Mesenchymal stem cell of Wharton's jelly (primary cell): ENCODE results near the gene CWF19L1.

- CAGE, long polyA plus RNA: no peak
Observed at GRCh38 chr10:97542947-97543499, 29.6 kb upstream of the ANKRD2 start.

GRCh38 chr10:97571601-97572144, 906 bp upstream of the ANKRD2 start:
- CAGE, long polyA plus RNA: no peak

GRCh38 chr10:97578086-97578545, 5.5 kb downstream of the ANKRD2 start:
- CAGE, long polyA plus RNA: no peak

GRCh38 chr10:97608839-97609917, 19.7 kb downstream of the C10orf62 start:
- CAGE, long polyA plus RNA: no peak

DNA sequence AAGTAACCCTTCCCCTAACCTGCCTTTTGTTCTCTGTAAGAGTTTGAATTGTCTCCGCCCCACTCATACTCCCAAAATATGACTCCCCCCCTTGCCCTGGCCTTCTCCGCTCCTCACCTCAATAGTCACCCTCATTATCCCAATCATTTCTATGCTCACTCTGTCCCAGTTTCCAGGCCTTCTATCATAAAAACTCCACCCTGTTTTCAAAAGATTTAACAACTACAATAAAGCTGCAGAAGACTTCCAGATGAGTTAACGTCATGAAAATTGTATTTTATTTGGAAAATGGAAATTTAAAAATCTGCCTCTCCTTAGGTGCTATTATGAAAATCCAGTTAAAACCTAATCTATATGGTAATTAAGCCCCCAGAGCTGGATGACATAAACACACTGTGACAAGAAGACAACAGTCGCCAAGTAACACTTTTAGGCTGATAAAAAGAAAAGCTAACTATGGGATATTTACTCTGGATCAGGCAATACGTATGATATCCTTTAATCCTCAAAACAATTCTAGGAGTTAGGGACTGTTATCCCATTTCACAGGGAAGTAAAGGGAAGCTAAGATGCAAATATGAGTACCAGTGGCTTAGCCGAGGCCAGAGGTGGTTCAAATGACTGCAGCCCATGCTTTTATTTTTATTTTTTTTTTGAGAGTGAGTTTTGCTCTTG, 4.4 kb downstream of the AVPI1 start:
- CAGE, long polyA plus RNA: no peak

DNA sequence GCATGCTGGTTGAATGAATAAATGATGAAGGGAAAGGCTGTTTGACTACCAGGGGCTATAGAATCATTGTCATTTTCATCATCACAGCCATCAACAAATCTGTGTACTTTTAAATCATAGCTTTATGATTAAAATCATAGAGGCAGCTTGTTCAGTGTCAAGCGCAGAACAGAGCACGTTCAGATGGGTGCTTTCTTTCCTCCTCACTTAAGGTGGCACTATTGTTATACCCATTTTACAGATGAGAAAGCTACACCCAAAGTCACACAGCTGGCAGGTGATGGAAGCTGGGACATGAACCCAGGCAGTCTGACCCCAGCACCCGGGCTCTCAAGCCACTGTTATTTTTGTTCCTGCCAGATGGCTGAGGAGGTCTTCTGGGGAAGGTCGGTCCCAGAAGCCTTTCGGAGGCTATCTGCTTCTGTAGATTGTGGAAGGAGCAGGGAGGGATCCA, 777 bp downstream of the AVPI1 start:
- CAGE, long polyA plus RNA: no peak

- CAGE, long polyA plus RNA: no peak
Observed at GRCh38 chr10:97891487-97892285, 42.0 kb downstream of the GOLGA7B start.

DNA sequence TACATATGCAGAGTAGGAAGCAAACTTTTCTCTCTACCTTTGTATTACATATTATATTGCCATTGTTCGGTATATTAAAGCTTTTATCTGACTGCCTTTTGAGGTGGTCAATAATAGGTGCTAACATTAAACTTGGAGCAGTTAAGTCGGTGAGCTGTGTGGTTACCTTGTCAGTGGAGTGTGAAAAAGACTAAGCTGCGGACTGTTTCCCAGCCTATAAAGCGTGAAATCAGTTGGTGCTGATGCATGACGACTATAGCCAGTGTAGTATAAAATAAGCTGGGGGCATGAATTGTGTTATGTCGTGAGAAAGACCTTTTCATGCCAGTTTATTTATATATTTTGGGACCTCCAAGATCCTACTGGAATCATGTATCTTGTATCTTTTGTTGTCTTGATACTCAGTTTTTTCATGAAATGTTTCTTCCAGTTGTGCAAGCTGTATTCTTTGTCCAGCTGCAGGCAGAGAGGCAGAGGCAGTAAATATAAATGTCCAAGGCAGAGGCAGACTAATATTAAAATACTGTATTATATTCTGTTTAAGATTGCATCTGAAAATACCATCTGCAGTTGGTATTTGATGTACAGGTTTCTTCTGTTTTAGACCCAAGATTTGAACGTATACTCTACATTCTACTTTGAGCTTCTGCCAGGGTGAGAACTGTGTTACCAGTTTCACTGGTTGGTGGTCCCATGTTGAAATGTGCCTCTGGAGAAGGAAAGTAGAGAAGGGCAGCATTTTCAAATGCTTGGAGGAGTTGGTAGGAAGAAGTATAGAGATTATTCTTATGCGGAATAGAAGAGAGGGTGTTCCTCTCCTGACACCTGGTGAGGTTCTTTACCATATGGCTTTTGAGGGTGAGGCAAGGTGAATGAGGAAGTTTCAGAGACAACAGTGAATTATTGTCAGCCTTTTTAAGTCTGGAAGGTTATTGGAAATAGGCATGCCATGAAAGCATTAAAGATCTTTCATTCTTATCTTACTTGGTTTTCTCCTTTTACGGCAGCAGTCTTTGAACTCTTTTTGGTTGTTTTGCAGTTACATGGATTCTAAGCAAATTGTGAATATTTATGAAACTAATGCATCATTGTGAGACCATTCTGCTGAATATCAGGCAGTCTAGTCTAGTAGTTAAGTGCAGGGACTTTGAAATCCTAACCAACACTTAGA, 34.1 kb downstream of the R3HCC1L start:
- CAGE, long polyA plus RNA: no peak

DNA sequence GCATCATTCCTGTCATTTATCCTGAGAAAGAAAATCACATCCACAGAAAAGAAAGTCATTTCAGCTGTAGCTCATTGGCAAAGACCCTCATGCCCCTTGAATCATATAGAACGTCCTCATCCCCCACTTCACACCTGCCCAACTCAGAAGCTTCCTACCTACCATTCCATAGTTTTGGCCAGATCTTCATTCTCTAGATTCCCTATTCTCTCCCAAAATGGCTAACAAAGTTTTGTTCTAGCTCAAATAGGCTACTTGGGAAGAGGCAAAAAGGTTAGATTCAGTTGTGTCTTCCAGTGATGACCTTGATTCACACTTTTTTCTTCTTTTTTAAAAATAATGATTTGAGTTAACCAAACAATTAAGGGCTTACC, 11.5 kb upstream of the HPS1 start:
- CAGE, long polyA plus RNA: no peak

GRCh38 chr10:98476593-98476850, 29.8 kb upstream of the HPS1 start:
- CAGE, long polyA plus RNA: no peak

DNA sequence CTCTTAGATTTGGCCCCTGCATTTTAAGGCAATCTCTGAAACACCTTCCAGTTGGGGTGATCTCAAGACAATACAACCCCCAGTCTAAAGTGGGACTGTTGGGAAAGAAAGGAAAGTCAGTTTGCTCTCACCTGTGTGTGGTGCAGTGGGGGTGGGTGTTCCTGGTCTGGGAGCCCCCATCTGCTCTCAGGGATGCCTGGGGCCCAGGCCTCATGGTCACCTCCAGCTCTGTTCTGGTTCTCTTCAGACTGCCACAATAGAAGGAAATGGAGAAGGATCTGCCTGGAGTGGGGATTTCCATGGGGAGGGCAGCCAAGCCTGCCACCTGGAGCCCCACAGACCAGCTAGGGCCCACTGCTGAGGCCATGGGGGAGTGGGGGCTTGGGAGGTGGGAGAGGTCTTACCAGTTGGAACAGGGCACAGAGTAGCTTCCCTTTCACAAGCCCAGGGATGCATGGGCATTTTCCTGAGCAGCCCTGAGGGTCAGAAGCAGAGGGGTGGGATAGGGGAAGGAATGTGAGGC, 6.5 kb upstream of the NKX2-3 start:
- CAGE, long polyA plus RNA: no peak

GRCh38 chr10:99530416-99530667, 2.4 kb upstream of the NKX2-3 start:
- CAGE, long polyA plus RNA: no peak

GRCh38 chr10:99539083-99539512, 6.4 kb downstream of the NKX2-3 start:
- CAGE, long polyA plus RNA: no peak

GRCh38 chr10:99540418-99541225, 7.9 kb downstream of the NKX2-3 start:
- CAGE, long polyA plus RNA: no peak

GRCh38 chr10:99920270-99920822, 89.4 kb downstream of the DNMBP start:
- CAGE, long polyA plus RNA: no peak

DNA sequence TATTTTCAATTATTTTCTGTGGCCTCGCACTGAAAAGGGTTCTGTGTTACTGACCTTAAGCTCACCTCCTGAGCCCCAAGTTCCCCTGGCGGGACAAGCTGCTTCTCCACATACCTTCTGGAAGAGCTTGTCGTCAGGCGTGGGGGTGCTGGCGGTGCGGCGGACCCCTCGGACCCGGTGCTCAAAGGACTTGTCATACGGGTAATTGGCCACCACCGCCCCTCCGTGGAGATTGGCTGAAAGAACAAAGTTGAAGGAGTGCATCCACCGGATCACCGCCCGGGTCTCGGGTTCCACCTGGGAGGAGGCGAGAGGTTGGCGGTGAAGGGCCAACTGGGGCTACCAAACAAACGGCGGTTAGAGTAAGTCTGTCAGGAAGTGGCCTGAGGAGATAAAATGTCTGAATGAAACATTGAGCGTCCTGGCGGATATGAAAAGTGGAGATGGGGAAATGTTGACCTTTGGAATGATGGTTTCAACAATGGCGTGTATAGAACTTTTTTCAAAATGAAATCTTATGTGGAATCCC, 16.5 kb downstream of the CPN1 start:
- CAGE, long polyA plus RNA: no peak

DNA sequence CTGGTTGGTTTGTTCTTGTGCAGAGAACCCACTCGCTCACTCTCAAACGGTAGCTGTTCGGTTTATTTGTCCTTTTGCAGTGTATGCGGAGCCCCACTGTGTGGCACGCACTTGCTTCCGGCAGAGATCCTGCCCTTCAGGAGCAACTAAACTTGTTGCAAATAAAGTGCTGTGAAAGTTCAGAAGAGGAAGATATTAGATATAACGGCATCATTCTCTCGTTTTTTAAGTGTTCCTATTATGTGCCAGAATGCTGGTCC, 375 bp upstream of the ERLIN1 start:
- CAGE, long polyA plus RNA: no peak

GRCh38 chr10:100186534-100186739, 608 bp upstream of the ERLIN1 start:
- CAGE, long polyA plus RNA: no peak

DNA sequence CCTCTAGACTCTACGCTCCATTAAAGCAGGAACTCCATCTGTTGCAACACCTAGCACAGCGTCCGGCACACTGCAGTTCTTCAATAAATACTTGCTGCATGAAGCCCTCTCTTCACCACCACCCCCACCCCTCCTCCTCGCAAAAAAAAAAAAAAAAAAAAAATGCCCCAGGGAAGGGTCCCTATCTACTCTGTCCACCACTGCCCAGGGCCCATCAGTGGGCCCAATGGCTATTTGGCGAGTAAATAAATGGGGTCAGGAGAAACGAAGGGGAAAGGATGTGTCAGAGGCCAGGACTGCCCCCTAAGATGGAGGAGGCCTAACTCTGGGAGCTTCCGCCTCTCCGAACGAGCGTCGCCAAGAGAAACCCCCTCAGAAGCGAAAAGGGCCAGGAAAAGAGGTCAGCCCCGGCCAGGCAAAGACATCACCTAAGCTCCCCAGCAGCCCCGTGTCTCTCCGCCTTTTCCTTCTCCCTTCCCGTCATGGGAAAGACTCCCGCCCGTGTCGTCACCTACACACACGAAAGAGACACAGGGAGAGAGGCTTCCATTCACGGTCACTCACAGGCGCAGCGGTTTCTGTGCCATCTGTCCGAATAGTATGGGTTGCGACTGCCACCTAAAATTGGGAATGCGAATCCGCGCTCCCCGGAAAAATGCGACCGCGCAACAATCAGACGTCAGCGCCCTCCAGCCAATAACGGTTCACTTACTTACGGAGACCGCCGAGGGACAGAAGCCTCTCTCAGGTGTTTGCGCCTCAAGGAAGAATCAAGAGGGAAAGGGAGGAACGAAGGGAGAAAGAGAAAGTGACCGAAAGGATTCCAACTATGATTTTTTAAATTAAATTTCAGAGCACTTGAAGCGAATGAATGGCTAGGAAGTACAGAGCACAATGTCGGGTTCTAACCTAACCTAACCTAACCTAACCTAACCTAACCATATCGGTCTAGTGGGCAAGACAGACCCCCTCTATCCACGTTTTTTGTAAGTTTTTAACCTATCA, at the start of gene CWF19L1:
CWF19L1 (minus strand) TSS at position 632 of the 1,005 bp plus-strand sequence.
- CAGE, long polyA plus RNA: start-site peak on the minus strand centred at position 642 of the sequence, 58 bp wide, 87 and 119 reads in 2 replicates

DNA sequence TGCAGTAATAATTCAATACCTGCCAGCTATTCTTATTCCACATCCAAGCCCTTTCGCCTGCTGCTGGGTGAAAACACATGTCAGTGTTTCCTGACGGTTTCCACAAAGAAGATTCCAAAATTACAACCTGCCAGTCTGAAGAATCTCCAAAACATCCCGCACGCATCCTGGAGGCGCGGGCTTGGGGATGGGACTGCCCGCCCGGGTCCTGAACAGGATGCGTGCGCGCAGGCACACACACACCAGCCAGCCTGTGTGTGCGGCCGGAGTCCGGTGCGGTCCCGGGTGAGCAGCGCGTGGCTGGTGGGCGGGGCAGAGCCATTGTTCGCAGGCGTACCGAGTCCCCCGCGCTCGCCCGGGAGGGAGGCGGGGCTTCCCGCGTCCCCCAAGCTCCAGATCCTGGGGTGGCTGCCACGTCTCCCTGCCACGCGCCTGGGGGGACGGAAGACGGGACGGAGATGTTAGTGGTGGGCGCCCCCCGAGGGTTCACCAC, 718 bp upstream of the SCD start:
- CAGE, long polyA plus RNA: no peak